SJCRH30 (cell line): ENCODE measurements around a stretch of chr12.

DNA sequence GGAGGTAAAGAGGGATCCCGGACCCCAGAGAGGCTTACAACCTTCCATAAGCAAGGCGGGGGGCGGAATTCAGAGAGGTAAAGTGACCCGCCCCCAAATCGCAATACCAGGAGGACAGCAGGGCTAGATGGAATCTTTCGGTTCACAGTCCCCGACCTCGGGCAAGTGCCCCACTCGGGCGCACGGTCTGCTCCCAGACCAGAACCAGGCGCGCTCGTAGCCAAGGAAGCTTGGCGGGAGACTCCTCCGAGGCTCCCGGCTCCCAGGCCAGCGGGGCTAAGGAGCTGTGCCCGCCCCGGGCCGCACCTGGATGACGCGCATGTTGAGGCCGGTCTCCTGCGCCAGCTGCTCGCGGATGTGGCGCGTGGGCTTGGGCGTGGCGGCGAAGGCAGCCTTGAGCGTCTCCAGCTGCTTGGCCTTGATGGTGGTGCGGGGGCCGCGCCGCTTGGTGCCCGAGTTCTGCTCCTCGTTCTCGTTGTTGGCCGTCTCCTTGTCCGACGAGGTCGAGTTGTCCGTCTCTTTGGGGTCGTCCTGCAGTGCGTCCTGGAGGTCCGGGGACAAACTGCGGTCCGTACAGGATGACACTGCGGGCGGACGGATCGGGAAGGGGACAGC, 3.7 kb downstream of the LHX5 start:
- RAMPAGE, long total RNA, result no peak

DNA sequence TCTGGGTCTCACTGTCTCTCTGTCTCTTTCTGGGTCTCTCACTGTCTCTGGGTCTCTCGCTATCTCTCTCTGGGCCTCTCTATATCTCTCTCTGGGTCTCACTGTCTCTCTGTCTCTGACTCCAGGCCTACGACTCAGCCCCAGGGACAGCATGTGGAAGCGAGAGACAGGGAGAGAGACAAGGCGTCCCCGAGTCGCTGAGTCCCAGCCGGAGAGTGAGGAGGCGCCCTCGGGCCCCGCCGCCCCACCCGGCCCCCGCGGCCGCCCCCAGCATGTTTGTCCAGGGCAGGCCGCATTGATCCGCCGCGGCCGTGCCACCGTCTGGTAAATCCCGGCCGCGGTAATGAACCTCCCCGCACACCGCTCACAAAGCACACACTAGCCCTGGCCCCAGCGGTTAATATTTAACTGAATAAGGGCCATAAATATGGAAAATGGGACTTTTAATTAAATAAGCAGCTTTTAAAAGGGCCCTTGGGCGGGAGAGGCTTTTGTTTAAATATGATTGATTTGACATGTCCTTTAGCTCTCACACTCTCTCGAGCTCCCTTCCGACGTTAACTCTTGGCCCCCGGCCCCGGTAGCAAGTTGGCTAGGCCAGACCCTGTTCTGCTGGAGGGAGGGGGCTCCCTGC, 200.1 kb downstream of the RBM19 start:
- RAMPAGE, long total RNA, result no peak

GRCh38 chr12:114404530-114404956, 1.4 kb downstream of the TBX5 start:
- RAMPAGE, long total RNA, result no peak

DNA sequence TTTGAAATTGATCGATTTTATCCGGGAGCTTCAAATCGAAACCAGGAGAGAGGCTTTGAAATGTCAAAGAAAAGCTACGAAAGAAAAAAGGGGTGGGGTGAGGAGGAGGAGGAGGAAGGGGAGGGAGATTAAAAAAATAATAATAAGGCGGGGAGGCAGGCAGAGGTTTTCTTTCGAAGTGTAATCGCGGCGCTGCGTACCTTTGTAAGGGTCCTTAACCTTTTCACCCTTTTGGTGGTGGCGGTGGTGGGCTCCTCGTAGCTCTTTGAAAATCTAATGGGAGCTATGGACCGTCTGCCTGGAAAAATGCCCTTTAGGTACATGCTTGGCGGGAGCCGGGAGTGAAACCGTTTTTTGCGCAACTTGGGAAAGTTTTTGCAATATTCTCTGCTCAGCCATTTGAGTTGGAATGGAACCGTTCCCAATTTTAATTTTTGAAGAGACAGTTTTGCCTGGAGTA, 74.3 kb upstream of the TBX5 start:
- RAMPAGE, long total RNA, result no peak

DNA sequence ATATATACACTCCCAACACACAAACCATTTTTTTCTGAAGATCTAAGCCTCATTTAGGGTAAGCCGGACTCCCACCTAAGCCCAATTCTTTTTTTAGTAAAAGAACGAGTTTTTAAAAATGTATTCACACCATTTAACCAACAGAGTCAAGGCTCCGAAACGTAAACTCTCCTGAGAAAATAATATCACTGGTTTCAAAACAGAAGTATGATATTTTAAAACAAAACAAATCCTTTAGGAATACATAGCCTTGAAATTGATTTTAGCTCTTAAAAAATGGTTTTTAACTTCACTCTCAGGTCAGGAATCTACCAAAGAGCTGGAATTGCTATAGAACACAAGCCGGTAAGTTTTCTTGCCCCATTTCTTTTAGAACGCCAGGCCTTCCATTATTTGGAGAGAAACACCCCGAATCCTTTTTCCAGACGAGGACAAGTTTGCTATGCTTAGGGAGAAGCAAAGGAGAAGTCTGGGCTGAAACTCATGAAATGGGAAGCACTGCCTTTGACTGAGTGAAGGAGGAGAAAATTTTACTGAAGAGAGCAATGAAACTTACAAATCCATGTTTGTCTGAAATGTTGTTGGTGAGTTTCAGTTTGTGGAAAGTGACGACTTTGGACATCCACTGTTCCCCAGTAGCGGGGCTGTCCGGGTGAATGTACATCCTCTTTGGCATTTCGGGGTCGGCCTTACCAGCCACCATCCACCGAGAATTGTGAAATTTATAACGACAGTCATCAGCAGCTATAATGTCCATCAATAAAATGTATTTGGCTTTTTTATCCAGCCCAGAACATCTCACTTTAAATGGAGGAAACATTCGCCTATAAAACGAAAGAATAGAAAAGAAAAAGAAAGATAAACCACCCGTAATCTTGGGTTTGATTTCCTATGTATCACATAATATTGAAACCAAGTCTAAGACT, 3.4 kb downstream of the TBX3 start:
- RAMPAGE, long total RNA, result no peak

DNA sequence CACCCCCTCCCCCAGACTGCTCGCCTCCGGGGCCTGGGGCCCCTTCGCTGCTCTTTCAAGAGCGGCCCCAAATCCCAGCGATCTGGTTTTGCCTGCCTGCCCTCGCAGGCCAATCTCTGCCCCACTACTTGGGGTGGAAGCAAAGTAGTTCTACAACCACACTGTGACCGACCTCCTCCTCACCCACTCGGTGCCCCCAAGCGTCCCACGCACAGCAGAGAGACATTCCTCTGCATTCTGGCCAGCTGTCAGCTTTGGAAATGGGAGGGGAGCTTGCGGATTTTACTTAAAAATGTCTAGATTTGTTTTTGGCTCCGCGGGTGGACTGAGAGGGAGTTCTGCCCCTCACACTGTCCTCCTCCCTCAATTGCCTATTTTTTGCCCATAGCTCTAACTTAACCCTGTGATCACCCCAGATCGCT, 2.5 kb upstream of the TBX3 start:
- RAMPAGE, long total RNA, result no peak

- RAMPAGE, long total RNA, result no peak
Observed at GRCh38 chr12:114692157-114693184, 8.5 kb upstream of the TBX3 start.

GRCh38 chr12:114694363-114695275, 10.6 kb upstream of the TBX3 start:
- RAMPAGE, long total RNA, result no peak

- RAMPAGE, long total RNA, result no peak
Observed at GRCh38 chr12:115570349-115570615, 707.2 kb downstream of the MED13L start.

GRCh38 chr12:116028513-116028879, 249.0 kb downstream of the MED13L start:
- RAMPAGE, long total RNA, result no peak

- RAMPAGE, long total RNA, result no peak
Observed at GRCh38 chr12:116123130-116124265, 154.0 kb downstream of the MED13L start.

- RAMPAGE, long total RNA, result no peak
Observed at GRCh38 chr12:116217894-116218555, 59.5 kb downstream of the MED13L start.

DNA sequence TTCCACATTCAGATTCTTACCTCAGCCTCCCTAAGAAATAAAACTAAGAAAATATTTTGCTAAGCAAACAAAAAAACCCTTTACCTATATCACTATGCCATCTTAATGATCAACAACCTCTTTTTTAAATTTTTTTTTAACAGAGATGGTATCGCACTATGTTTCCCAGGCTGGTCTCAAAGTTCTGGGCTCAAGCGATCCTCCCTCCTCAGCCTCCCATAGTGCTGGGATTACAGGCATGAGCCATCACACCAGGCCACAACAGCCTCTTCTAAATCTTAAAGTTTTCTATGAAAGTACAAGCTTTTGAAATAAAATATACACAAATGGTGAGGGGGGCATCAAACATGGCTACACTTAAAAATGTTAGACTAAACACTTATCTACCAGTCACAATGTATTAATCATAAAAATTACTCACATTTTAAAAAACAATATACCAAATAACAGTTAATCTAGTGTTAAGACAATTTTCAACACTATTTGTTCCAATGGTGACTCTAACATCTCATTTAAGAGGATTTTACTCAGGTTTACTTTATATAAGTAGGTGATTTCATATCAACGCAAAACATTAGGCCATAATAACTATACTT, 48.6 kb downstream of the MED13L start:
- RAMPAGE, long total RNA, result no peak

GRCh38 chr12:116264514-116265375, 12.7 kb downstream of the MED13L start:
- RAMPAGE, long total RNA, result no peak

GRCh38 chr12:116265591-116266332, 11.7 kb downstream of the MED13L start:
- RAMPAGE, long total RNA, result no peak

DNA sequence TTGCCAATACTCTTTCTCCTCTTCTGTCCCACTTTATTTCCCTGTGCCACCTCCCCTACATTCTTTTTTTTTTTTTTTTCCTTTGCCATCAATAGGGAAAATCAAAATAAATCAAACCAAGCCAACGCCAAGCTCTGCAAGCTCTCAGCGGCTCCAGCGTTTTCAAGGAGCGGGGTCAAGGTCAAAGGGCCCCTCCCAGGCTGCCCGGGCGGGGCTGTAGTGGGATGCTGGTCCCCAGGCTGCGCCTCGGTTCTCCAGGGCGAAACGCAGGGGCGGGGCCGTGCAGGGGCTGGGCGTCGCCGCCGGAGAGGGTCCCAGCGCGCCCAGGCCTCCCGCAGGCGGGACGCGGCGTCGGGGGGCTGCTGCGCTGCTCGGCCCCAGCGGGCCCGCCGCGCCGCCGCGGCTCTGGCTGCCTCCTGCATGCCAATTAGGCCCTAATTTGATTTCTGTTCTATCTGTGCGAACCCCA, 51.0 kb upstream of the MAP1LC3B2 start:
- RAMPAGE, long total RNA, result no peak

GRCh38 chr12:116525412-116525867, 33.7 kb upstream of the MAP1LC3B2 start:
- RAMPAGE, long total RNA, result no peak

DNA sequence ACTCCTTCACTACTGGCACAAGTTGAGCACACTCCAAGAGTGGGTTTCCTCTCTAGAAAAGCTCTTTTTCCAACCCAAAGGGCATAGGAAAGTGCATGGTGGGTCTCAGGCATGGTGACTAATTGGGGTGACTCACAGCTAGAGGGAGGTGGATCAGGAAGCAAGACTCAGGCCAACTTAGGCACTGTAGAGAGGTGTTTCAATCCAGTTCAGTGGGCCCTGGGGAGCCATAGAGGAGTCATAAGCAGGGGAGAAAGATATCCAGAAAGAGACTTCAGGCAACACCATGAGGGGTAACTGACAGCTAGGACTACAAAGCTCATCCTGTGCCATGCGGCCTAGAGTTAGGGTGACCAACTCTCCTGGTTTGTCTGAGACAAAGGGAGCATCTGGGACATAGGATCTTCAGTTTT, 42.4 kb downstream of the MAP1LC3B2 start:
- RAMPAGE, long total RNA, result no peak

DNA sequence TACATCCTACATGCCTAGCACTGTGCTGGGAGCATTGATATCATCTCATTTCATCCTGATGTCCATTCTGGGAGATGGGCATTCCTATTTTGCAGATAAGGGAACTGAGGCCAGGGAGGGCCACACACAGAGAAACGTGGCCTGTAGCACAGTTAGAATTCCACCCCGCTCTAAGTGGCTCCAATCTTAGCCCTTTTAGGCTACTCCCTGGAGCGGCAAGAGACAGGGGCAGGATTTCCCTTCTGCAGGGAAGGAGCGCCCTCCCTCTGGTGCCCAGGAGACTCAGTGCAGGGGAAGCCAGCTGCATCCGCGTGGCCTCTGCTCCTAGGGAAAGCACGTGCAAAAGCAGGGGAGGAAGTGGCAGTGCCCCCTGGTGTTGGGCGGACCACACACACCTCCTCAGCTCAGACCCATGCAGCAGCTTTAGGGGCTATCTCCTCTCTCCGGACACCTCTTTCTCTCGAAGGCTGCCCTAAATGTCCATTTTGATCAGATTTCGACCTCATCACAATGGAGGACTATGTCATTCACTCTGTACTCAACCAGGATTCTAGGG, 50.0 kb downstream of the SPRING1 start:
- RAMPAGE, long total RNA, result no peak

DNA sequence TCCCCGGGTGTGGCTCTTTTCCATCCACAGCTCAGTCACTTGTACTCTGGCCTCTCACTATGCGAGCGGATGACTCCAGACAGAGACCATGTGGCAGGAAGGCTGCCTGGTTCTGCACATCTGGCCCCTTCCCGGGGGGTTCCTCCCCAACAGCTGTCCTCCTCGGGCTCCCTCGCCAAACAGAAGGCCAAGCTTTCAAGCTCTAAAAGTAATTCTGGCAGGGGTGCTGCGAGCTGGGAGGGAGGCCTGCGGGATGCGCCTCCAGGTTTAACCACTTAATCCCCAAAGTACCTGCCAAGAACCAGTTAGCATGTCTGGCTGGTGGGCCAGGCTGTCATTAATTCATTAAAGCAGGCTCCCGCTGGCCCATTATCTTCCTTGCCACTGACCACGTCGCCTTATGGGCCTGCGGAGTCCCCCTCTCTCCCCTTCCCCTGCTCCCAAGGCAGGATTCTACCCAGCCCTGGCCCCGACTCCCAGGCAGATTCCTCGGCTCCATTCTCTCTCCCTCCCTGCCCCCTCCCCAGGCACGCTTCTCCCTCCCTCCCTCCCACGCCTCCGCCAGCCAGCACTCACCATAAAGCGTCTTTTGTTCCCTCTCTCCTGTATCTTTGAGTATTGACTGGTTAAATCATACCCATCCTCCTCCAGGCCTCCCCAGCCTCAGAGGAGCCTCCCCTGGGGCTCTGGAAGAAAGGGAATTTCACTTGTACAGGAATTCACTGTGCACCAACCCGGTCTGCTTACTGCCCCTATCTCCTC, 4.9 kb downstream of the HRK start:
- RAMPAGE, long total RNA, result no peak